ENCODE measurements around the gene OR5AU1.

- PRO-cap = no peak
Measured at GRCh38 chr14:21091604-21092255, 6.7 kb downstream of the ZNF219 start.

GRCh38 chr14:21155950-21156356 is at the start of gene OR5AU1:
TSS of gene OR5AU1 (minus strand) at chr14:21156063.
- PRO-cap = no peak

DNA sequence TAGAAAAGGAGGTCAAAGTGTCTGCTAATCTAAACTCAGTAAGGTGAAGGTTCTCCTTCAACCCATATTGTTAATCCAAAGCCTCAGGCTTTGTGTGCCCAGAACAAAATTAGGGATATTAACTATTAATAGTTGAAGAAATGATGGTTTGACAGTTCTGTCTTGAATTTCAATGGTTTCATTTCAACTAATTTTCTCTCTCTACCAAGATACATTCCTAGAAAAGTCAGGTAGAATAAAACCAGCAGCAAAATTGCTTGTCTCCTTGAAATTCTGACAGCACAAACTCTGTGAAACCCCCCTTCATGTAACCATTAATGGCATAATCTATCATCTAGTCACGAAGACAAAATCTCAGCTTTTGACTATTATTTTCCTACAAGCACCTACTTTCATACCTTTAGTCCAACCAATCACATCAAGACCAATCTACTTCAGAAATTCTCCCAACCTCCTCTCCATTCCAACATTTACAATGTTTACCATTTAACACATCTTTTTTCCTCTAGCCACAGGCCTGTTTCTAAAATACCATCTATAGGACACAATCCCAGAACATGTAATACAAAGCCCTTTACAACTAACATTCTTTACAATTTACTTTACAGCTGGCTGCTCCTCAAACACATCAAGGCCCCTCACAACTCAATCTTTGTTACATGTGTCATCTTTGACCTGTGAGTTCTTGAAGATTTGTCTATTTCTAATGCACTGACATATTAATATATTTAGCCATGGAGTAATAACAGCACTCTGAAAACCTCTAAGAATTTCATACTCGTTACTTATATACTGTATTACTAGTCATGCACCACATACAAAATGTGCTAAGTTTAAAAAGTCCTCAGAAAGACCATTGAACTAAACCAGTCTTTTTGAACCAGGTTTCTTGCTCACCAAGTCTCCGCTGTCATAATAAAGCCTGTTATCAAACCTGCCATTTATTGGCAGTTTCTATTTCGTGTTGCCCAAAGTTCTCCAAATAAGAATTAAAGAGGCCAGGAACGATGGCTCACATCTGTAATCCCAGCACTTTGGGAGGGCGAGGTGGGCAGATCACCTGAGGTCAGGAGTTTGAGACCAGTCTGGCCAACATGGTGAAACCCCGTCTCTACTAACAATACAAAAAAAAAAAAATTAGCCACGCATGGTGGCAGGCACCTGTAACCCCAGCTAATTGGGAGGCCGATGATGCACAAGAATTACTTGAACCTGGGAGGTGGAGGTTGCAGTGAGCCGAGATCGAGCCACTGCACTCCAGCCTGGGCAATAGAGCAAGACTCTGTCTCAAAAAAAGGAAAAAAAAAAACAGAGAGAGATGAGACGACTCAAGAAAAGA is 44.6 kb downstream of the HNRNPC start:
- PRO-cap = no peak

- PRO-cap = no peak
Measured at GRCh38 chr14:21402329-21402584, 18.4 kb upstream of the SUPT16H start.

- PRO-cap = no peak
Measured at GRCh38 chr14:21402667-21403269, 18.9 kb upstream of the SUPT16H start.

DNA sequence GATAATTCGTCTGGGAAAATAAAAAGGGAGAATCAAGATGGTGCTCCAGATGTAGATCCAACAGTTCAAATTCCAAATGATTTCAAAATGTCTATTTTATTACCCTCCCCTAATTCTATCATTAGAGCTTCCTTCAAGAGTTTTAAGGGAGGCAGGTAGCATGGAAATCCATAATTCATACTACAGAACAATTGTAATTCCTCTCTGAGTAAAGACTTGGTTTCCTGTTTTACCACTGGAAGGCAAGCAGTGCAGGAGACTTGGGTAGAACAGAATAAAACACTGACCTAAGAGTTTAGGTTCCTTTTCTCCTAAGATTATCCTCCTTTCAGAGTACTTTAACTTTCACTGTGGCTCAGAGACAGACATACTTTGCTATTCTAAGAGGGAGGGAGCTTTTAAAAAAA is 10.0 kb downstream of the METTL3 start:
- PRO-cap = no peak

DNA sequence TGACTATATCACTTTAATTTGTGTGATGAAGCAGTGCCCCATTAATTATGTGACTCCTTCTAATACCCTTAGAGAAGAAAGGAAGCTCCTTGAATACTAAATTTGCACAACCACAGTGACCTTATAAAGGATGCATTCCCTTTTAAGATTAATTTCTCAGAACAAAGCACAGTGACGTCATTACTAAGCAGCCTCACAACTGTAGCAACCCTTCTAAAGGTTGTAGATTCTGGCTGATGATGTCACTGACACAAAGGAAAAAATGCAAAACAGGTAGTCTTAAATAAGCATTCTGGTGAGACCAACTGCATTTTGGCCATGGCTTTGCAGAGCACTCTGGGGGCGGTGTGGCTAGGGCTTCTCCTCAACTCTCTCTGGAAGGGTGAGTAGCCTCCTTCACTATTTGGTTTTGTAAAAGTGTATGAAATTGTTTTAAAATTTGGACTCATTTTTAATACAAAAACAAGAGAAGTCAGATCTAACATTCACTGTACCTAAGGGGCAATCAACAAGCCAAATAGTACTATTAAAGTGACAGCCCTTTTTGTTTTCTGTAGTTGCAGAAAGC is 38.5 kb upstream of the OR4E1 start:
- PRO-cap = bidirectional peak, plus-strand start at position 310 of the sequence, minus-strand start at position 125 of the sequence

GRCh38 chr14:21749243-21749945 is 75.8 kb upstream of the OR4E1 start:
- PRO-cap = unidirectional peak, minus-strand start at chr14:21749498

GRCh38 chr14:21825247-21825698 is 151.7 kb upstream of the OR4E1 start:
- PRO-cap = unidirectional peak, plus-strand start at chr14:21825471

GRCh38 chr14:21868627-21869026 is 195.0 kb upstream of the OR4E1 start:
- PRO-cap = unidirectional peak, plus-strand start at chr14:21868839

GRCh38 chr14:21997315-21997847 is 323.8 kb upstream of the OR4E1 start:
- PRO-cap = unidirectional peak, plus-strand start at chr14:21997625

GRCh38 chr14:22052001-22052343 is 378.4 kb upstream of the OR4E1 start:
- PRO-cap = no peak

DNA sequence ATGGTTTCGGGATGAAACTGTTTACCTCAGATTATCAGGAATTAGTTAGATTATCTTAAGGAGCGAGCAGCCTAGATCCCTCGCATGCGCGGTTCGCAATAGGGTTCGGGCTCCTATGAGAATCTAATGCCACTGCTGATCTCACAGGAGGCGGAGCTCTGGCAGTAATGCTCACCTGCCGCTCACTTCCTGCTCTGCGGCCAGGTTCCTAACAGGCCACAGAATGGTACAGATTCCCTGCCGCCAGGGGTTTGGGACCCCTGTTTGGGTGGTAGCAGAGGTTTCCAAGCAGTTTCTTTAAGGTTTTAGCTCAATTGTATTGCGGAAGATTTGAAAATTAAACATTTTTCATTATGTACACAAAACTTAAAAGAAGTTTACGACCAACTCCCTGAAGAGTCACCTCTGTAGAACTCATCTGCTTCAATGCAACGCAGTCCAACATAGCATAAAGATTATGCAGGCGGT is 439.9 kb upstream of the OR4E1 start:
- PRO-cap = no peak

DNA sequence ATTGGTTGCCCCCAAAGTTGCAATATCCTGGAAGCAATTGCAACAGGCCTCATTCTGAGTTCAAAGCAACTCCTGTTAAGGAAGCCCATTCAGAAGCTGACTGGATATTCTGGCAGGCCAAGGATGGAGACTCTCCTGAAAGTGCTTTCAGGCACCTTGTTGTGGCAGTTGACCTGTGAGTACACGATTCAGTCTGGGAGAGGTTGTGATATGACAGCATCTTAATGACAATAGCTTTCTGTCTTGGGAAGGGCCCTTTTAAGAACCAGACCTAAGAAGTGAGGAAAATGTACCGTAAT is 420.8 kb downstream of the DAD1 start:
- PRO-cap = no peak

DNA sequence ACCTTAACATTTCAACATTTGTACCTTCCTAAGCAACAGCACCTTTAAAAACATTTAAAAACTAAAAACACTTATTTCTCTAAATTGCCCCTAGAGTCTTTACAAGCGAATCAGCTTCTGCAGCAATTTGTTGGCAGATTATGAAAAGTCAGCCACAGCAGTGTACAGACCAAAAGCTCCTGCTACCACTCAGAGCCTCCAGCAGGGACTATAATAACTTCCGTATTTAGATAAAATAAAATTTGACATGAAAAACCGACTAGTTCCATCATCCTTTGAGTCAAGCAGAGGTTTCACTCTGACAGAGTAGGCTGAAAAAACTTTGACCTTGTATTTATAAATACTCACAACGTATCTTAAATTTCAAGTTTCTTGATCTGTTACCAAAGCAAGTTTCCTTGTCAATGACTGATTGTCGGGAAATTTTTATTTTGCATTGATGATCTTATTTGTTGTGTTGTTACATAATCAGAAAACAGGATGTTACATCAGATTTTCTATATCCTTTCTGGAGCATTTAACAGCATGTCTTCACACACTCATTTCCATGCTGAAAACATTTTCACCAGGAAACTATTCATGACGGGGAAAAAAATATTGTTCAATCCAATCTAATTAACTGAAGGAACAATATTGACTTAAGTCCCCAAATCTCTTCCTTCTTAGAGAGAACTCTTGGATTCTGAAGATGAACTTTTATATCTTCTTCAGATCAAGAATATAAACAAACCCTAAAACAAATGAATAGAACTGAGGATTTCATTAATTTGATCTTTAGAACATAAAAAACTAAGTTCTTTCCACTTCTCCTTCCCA is 283.3 kb downstream of the DAD1 start:
- PRO-cap = no peak

- PRO-cap = no peak
Measured at GRCh38 chr14:22418435-22419315, 170.3 kb downstream of the DAD1 start.

- PRO-cap = no peak
Measured at GRCh38 chr14:22452573-22452823, 136.5 kb downstream of the DAD1 start.

- PRO-cap = no peak
Measured at GRCh38 chr14:22511618-22512041, 77.4 kb downstream of the DAD1 start.

GRCh38 chr14:22512194-22512929 is 76.7 kb downstream of the DAD1 start:
- PRO-cap = unidirectional peak, plus-strand start at chr14:22512680

DNA sequence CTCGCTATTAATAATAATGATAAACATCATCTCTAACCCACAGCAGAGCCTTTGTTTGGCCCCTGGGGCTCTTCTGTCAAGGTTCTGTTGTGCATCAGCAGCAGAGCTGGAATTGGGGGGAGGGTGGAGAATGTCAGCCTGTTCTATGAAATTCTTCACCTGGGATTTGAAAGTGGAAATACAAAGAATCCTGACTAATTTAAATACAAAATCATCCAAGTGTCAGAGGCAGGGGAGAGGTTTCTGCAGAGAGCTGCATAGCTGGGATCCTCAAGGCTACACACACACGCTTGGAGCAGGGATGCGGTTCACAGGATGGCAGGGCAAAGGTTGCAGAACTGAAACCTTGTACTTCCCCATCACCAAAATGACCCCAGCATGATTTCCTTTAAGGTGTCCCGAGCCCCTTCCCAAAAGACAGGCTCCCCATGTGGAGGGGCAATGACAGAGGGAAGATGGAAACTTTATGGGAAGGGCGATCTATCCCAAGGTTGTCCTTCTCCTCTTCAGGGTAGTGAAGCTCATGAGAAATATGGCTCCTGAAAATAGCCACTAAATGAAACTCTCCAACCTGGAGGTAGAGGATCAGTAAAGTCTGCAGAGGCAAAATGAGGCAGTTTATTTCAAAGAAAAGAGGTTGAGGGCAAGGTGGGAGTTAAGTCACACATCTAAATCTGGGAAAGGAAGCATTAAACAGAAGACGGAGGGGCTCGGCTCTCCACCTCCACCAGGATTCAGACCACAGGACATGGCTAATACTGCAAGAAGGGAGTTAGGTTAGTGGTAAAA is 71.6 kb downstream of the DAD1 start:
- PRO-cap = no peak

All from paraaortic lymph node (tissue), 1 donor.